Glomerular endothelial cell (primary cell): ENCODE measurements around a stretch of chr3.

GRCh38 chr3:23808487-23808973, 2.8 kb downstream of the UBE2E1 start:
- RAMPAGE, long total RNA, result no peak

- RAMPAGE, long total RNA, result no peak
These were observed 16.1 kb downstream of the UBE2E1 start for GRCh38 chr3:23821673-23822415.

- RAMPAGE, long total RNA, result no peak
These were observed 19.7 kb downstream of the NR1D2 start for GRCh38 chr3:23964769-23965253.

- RAMPAGE, long total RNA, result no peak
These were observed 73.6 kb downstream of the NR1D2 start for GRCh38 chr3:24018701-24019152.

DNA sequence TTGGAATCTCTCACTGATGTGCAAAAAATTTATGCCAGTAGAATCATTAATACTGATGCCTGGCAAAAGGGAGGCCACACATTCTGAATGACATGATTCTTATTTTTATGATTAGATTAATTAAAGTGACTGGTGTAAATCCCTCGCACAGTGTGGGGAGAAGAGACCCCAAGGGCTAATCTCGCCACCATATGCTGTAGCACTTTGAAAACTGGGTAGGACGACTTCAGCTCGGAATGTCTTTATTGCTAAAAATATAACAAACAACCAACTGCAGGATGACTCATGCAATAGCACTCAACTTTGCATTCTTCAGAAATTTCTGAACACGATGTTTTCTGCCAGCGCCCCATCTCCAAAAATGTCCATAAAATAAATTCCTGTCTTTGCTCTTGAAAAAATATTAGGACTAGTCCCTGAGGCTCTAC, 200.8 kb downstream of the NR1D2 start:
- RAMPAGE, long total RNA, result no peak

- RAMPAGE, long total RNA, result no peak
These were observed 221.2 kb downstream of the THRB start for GRCh38 chr3:24273381-24273941.

- RAMPAGE, long total RNA, result no peak
These were observed 160.6 kb downstream of the THRB start for GRCh38 chr3:24333953-24334614.

- RAMPAGE, long total RNA, result no peak
These were observed 43.1 kb downstream of the THRB start for GRCh38 chr3:24451391-24452118.

DNA sequence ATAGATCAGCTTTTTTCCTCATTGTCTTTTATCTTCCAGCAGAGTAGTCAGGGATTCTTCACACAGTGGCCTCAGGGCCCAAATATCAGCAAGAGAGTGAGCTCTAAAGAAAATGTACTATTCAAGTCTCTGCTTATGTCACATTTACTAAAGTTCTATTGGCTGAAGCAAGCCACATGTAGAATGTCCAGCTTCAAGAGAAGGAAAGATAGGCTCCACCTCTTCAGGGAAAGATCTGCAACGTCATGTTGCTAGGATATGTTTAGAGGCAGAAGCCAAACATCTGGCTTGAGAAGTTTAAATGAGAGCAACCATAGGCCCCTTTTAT, 11.0 kb upstream of the THRB start:
- RAMPAGE, long total RNA, result no peak

GRCh38 chr3:25468651-25469436, 40.8 kb downstream of the RARB start:
- RAMPAGE, long total RNA, result no peak

GRCh38 chr3:25473161-25473849, 45.2 kb downstream of the RARB start:
- RAMPAGE, long total RNA, result no peak

DNA sequence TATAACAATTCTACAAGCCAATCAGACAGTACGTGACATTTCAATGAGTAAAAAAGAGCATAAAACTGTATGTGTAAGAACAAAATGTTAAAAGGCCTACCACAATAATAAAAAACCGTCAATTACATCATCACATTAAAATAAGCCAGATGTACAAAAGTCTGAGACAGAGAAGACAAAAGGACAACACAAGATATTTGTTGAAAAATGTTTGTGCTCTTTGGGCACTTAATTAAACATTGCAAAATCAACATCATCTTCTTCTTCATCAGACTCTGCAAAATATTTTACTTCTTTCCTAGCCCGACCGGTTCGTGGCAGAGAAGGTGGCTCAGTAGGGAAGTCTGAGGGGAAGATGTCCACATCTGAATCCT, 66.6 kb downstream of the TOP2B start:
- RAMPAGE, long total RNA, result no peak

GRCh38 chr3:25614974-25615892, 49.5 kb downstream of the TOP2B start:
- RAMPAGE, long total RNA, result no peak

- RAMPAGE, long total RNA, result no peak
These were observed 44.2 kb downstream of the TOP2B start for GRCh38 chr3:25620505-25620926.

DNA sequence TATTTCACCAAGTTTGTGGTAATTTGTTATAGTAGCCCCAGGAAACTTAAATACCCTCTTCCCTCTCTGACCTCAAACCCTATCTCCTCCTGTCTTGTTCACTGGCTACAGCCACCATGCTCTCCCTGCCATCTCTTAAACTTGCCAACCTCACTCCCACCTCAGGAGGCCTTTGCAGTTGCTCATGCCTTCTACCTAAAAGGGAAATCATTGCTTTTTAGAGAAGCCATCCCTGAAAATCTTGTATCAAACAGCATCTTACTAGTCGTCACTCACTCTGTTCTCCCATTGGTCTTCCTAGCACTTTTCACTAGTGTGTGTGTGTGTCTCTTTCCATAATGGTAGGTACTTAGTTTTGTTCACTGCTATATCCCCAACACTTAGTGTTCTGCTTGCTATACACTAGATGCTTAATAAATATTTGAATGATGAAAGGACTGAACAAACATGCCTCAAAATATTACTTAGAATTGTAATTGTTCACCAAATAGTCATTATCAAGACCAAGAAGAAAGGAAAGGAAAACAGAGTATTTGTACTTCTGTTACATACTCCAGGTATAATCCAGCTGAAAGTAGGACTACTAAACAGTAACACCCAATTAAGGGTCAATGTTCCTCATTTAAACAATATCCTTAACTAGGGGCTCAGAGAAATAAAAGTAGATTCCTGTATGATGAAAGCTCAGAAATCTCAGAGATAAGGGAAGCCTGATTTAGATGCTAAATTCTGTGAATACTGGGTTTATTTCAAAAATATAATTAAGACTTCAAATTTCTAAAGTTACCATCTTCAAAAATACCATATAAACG, 39.8 kb downstream of the NGLY1 start:
- RAMPAGE, long total RNA, result no peak

- RAMPAGE, long total RNA, result no peak
These were observed 38.8 kb upstream of the NEK10 start for GRCh38 chr3:27407624-27408818.

DNA sequence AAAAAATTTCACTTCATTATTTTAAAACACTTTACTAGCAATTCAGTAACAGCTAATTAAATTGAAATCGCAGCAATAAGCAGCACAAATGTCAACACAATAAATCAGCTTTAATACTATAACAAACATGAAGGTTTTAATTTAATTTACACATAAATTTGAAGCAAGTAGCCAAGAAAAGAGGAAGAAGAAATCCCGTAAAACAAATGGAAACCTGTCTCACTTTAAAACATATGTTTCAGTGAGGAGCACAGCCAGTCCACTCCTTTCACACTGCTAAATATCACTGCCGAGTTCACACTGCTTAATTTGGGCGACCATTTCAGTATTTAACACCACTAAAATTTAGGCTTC, 16.8 kb downstream of the SLC4A7 start:
- RAMPAGE, long total RNA, result no peak

DNA sequence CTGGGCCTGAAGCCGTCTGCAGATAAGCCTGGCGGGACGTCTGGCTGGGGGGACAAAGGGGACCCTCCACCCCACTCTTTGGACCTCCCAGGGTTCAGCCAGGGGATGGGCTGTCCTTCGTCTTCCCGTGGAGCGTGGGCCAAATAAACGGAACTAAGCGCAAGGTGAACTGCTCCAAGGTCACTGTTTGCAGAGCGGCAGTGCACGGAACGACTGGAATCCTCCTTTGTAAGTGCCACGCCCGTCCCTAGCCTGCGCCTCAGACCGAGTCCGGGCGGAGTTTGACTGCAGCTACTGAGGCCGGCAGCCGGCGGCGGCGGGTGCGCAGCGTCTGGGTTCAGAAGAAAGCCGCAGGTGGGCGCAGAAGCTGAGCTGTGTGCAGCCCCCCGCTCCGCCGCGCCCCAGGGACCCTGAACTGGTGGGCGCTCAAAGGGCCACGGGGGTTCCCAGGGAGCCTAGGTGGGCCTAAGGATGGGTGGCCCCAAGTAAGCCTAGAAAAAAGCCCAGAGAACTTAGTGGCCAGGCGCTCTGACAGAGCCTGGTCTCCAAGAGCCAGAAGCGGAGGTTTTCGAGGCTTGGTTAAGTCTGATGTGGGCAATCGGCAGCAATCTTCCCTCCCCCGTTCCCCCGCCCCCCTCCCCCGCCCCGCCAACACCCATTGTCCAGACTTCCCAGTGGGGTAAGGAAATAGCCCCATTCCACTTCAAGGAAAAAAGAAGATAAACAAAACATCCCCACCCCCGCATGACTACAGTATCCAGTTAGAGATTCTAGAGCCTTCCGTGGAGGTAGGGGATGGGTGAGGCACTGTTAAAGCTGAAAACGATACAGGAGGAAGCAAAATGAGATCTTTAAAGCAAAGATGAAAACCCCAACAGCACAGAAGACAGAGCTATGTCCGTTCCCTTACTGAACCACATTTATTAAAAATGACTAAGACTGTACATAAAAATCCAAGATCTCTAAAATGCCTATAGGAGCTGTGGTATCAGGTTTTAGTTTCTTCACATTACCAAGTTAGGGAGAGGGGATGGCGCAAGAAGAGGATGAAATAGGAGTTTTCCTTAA, 6.7 kb downstream of the EOMES start:
- RAMPAGE, long total RNA, result no peak

- RAMPAGE, long total RNA, result no peak
These were observed 2.3 kb downstream of the EOMES start for GRCh38 chr3:27719842-27720268.

- RAMPAGE, long total RNA, result no peak
These were observed 53.4 kb downstream of the CMC1 start for GRCh38 chr3:28294865-28295270.